Left lung (tissue), 1 donor: ENCODE results near the gene BLVRA.

GRCh38 chr7:42222739-42223510 is 14.1 kb downstream of the GLI3 start:
- PRO-cap: no peak

GRCh38 chr7:42794489-42794991 is 117.3 kb downstream of the C7orf25 start:
- PRO-cap: no peak

- PRO-cap: no peak
Observed at GRCh38 chr7:42877740-42878145, 34.1 kb downstream of the C7orf25 start.

- PRO-cap: no peak
Observed at GRCh38 chr7:42930740-42931418, 1.1 kb downstream of the PSMA2 start.

DNA sequence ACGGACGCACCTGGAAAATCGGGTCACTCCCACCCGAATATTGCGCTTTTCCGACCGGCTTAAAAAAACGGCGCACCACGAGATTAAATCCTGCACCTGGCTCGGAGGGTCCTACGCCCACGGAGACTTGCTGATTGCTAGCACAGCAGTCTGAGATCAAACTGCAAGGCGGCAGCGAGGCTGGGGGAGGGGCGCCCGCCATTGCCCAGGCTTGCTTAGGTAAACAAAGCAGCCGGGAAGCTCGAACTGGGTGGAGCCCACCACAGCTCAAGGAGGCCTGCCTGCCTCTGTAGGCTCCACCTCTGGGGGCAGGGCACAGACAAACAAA is 53.1 kb upstream of the HECW1 start:
- PRO-cap: no peak

DNA sequence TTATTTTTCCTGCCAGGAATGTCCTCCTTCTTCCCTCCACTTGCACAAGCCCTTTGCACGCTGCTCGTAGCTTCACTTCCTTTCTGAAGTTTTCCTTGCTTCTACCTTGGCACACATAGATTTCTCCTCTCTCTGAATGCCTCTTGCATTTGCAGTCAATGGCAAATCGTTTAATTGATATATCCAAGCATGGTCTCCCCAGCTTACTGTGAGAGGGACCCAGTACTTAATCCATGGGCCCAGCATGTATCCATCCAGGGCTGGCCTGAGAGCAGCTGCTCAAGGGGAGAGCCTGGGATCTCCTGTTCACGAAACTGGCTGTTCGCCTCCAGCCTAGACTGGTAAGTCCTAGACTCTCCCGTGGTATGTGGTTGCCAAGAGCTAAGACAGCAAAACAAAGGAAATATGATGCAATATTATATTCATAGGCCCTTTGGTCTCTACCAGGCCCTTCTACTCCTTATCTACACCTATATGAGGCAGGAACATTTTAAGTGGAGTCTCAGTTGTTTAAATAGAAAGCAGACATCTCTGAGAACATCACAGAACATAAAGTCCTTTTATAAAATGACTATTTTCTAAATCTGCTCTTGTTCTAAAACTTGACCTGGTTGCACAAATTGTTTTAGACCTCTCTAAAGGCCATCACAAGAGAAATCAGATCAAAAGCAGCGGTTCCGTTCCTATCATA is 28.9 kb upstream of the STK17A start:
- PRO-cap: unidirectional peak, minus-strand start at position 316 of the sequence

GRCh38 chr7:43757927-43758968 is at the start of gene BLVRA:
TSS of gene BLVRA (plus strand) at chr7:43758680.
- PRO-cap: bidirectional peak, plus-strand start at chr7:43758687, minus-strand start at chr7:43758569

- PRO-cap: no peak
Observed at GRCh38 chr7:43838649-43839124, 30.6 kb downstream of the MRPS24 start.

DNA sequence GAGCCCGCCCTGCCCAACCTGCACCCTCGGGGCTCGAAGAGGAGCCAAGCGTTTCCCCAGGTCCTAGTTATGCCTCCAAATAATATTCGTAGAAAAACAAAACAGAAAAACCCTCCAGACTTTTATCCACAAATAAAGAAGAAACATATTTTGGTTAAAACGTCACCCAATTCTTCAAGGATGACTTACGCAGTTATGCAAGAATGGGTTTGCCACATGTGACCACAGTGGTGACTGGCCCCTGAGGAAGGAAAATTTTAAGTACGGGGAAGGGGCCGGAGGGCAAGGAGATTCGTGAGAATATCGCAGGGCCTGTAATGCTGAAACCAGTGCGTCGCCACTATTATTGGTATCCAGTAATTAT is 494 bp upstream of the MRPS24 start:
- PRO-cap: no peak

DNA sequence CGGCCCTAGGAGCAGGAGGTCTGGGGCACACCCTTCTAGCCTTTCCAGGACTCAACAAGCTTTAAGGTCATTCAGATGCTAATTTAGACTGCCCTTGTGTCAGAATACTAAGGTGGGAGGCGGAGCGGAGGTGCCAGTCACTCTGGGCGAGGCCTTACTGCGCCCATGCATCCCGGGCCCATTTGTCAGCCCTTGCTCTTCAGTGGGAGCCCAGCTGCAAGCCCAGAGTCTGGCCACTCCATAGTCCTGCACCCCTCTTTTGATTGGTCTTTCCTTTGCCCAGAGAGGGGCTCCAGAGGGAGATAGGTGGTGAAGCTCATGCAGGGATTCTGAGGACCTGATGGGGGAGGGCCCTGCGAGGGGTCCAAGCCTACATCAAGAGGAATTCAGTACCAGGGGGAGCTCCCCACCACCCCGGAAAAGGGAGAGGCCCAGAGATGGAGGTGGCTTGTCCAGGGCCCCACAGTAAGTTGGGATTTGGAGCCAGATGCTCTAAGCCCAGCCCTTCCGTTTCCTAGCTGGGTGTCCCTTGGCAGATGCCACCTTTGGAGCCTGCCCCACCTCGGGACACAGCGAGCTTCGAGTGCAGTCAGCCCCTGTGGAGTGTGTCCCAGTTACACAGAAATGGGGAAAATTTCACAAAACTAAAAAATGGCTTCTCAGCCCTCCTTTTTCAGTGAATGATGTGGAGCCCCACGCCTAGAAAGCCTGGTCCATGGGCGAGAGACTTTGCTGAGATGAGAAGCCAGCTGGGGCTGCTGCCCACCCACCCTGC is 1.1 kb downstream of the PGAM2 start:
- PRO-cap: unidirectional peak, plus-strand start at position 437 of the sequence

GRCh38 chr7:44104891-44105165 is 683 bp downstream of the AEBP1 start:
- PRO-cap: no peak

DNA sequence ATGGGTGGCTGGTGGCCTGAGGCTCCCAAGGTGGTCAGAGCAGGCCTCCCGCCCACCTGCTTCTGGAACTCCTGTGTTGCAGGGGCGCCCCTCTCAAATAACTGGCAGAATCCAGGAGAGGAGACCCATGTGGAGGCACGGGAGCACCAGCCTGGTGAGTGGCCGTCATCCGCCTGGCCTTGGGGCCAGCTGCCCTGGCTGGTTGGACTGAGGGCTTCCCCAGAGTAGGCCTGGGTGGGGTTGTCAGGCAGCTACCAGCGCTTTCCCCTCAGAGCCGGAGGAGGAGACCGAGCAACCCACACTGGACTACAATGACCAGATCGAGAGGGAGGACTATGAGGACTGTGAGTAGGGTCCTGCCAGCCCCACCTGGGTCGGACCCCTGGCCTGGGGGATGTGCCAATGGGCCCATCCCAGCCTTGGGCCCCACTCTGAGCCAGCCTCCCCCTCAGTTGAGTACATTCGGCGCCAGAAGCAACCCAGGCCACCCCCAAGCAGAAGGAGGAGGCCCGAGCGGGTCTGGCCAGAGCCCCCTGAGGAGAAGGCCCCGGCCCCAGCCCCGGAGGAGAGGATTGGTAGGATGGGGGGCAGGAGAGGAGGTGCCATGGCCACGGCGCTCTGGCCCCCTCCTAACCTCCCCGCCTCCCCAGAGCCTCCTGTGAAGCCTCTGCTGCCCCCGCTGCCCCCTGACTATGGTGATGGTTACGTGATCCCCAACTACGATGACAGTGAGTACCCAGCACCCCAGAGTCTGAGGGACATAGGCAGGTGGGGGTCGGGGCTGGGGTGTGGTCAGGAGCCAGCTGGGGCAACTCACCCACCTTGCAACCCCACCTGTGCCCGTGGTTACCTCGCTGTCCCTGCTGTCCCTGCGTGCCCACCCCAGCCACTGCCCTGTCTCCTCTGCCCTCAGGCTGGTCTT is 3.5 kb downstream of the AEBP1 start:
- PRO-cap: no peak

GRCh38 chr7:44257645-44258219 is 57.0 kb downstream of the YKT6 start:
- PRO-cap: no peak

GRCh38 chr7:44313489-44314017 is 11.8 kb downstream of the CAMK2B start:
- PRO-cap: no peak

DNA sequence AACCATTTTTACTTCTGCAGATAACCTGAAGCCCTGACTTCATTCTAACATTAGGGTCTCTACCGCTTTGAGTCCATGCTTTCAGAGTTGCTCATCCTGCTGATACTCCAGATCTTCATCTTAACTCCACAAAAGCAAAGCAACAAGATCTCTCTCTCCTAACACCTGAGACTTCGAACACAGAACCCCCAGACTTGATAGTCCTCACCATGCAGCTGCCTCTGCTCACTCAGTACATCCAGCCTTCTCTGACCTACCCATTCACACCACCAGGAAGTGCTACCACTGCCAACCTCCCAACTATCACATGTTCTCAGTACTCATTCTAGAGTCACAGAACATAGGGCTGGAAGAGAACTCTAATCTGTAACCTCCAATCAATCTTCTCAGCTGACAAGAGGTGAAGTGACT is 3.9 kb downstream of the NUDCD3 start:
- PRO-cap: no peak

GRCh38 chr7:44615038-44615564 is 8.7 kb downstream of the OGDH start:
- PRO-cap: no peak

GRCh38 chr7:44618500-44619277 is 12.3 kb downstream of the OGDH start:
- PRO-cap: no peak

DNA sequence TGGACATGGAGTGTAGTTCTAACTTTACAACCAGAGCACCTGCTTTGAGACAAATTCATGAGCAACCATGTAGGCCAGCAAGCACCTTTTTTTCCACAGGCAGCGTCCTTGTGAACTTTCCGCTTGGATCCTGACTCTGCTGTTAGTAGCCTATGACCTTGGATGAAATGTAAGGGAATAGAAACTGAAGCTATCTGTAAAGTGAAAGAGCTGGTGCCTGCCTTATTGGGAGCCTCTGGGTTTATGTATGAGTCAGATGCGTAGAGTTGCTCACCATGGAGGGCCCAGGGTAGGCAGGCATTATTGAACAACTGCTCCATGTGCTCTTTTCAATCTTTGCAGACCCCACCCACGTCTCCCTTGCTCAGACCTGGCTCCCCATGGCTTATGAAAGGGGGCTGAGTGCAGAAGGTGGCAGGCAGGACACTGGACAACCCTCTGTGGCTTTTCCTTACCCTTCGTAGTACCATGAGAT is 16.3 kb downstream of the OGDH start:
- PRO-cap: no peak

DNA sequence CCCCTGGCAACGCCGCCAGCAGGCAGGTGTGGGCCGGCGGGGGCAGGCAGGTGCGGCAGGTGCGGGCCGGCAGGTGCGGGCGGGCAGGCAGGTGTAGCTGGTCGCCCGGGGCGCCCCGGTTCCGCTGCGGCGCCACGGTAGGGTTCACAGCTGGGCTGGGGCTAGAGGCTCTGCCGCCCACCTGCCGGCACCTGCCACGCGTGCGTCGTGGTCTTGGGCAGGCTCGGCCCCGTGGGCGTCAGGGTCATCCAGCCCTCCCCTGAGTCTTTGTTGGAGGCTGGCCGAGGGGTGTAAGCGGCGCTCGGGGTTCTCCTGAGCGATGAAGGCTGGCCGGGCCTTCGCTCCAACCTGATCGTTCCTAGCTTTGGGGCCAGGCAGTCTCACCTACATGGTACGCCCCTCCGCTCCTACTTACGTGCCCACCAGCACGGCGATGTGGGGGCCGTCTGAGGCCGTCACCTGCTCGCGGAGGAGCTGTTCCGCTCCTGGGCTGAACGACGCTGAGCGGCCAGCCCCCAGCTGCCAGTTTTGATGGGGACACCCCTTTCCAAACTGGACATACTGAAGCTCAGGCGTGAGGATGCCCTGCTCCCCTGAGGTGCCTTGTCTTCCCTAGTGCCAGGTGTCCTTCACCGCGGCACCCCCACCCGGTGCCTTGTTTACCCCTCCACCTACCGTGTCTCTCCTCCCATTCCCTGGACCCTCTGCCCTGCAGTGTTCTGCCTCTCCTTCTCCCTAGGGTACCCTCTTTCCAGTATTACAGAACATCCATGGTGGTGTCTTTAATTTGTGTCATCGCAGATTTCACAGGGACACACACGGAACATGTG is 582 bp downstream of the ZMIZ2 start:
- PRO-cap: no peak

GRCh38 chr7:44834013-44834823 is 13.7 kb downstream of the H2AZ2 start:
- PRO-cap: no peak